Gallbladder (tissue), 1 donor: ENCODE measurements around the genes TEX33 and GGA1.

DNA sequence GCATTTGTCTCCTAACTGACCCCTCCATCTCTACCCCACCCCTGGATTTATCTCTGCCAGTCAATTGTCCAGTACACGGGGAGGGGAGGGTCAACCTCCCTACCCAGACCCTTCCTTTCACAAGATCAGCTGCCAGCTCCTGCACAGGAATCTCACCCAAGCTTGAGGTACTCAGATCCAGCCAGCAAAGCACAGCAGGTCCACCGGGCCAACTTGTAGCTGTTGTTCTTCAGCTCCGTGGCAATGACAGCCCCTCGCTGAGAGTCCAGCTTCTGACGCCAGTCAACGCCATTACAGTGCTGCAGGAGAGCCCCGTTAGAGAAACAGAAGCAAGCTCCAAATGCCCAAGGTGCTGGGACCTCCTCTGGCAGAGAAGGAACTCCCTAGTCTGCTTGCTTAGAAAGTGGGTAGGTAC is 5.5 kb upstream of the FOXRED2 start:
- PRO-cap: no peak

- PRO-cap: no peak
Observed at GRCh38 chr22:36569862-36570372, 41.0 kb upstream of the EIF3D start.

GRCh38 chr22:36901813-36902283 is 11.6 kb upstream of the CSF2RB start:
- PRO-cap: no peak

GRCh38 chr22:36937933-36938557 is 24.6 kb downstream of the CSF2RB start:
- PRO-cap: no peak

DNA sequence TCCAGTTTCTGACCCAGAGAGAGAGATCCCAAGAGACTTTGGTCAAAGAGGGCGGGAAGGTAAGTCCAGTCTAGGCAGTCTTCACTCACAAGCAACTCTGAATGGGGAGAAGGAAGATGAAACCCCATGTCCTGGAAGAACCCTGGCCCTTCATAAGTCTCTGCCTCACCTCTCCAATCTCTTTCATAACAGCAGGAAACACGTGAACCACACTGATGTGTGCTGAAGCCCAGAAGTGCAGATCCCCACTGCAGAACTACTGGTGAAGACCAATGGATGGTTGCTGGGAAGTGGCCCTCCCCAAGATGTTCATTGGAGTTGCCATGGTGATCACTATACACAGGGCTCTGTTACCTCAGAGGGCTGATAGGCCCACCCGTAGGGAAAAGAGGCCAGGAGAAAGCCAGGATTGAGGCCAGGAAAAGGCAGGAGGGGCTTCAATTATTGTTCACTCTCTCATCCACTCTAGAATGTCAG is at the start of gene TEX33:
Gene TEX33 (minus strand): TSS at position 292 of the 477 bp plus-strand sequence.
- PRO-cap: no peak

DNA sequence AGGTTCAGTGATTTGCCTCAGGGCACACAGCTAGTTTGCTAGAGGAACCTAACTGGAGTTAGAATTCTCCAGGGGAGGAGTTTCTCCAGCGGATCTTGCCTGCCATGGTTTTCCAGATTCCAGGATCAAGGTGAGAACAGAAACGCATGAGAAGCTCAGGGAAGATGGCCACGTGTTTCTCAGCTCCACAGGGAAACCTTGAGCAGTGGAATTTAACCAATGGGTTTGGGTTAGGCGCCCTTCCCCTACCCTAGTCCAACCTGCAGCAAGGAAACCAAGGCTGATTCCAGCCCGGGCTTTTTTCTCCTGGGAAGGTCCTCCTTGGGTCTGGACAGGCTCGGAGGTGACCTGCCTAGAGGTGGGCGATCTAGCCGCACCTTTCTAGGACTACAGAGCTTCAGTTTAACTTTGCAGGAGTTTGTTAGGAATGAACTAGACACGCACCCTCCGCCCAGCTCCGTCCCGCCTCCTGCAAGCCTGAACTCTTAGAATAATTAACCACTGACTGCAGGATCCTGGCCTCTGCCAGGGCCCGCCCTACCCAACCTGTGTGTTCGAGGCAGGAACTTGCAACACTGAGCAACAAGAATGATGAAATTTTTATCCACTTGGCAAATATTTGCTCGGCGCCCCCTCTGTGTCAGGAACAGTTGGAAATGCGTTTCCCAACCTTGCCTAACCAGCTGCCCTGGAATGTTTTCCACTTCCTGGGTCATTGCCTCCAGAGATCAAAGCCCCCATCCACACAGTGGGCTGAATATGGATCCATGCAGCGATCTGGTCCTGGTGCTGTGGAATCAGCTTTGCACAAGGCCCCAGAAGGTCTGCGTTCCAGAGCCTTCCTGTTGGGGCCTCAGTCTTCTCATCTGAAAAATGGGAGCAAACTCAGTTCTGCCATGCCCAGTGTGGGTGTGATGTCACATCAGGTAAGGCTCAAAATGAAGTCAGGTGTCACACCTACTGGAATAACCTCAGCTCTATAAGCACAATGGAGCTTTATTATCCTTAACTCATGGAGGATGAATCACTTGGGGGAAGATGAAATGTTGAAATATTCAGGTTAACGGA is 13.2 kb downstream of the MPST start:
- PRO-cap: bidirectional peak, plus-strand start at position 549 of the sequence, minus-strand start at position 404 of the sequence

GRCh38 chr22:37050374-37051096 is 1.0 kb upstream of the KCTD17 start:
- PRO-cap: unidirectional peak, minus-strand start at chr22:37050743

- PRO-cap: no peak
Observed at GRCh38 chr22:37126605-37126878, 17.0 kb upstream of the TMPRSS6 start.

GRCh38 chr22:37145682-37146540 is 3.8 kb downstream of the IL2RB start:
- PRO-cap: no peak

- PRO-cap: no peak
Observed at GRCh38 chr22:37166487-37166892, 16.8 kb upstream of the IL2RB start.

GRCh38 chr22:37231397-37231824 is 12.7 kb downstream of the RAC2 start:
- PRO-cap: no peak

GRCh38 chr22:37302381-37303382 is 20.4 kb downstream of the CYTH4 start:
- PRO-cap: no peak

DNA sequence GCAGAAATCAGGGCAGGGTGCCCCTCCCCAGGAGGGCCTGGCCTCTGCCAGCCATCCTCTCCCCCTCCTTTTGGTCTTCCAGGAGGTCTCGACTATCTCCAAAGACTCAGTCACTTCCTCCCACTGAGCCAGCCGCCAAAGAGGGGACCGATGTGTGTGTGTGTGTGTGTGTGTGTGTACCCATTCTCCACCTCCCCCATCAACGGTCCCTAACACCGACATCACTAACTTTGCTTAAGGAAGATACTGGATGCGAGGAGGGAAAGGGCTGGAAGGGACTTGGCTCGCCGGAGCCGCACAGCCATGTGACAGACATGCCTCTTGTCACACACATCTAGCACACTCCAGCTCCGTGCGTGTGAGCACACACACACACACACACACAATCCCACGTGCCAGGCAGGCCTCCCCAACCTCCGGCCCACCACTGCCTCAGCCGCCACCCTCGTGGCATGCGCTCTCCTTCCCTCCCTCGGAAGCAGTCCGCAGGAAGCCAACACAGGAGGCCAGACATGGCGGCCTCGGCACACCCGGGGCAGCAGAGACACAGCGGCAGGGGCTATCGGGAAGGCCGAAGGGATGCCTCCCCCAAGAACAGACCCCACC is 1.3 kb downstream of the MFNG start:
- PRO-cap: no peak

- PRO-cap: no peak
Observed at GRCh38 chr22:37498561-37498921, 12.4 kb upstream of the MFNG start.

DNA sequence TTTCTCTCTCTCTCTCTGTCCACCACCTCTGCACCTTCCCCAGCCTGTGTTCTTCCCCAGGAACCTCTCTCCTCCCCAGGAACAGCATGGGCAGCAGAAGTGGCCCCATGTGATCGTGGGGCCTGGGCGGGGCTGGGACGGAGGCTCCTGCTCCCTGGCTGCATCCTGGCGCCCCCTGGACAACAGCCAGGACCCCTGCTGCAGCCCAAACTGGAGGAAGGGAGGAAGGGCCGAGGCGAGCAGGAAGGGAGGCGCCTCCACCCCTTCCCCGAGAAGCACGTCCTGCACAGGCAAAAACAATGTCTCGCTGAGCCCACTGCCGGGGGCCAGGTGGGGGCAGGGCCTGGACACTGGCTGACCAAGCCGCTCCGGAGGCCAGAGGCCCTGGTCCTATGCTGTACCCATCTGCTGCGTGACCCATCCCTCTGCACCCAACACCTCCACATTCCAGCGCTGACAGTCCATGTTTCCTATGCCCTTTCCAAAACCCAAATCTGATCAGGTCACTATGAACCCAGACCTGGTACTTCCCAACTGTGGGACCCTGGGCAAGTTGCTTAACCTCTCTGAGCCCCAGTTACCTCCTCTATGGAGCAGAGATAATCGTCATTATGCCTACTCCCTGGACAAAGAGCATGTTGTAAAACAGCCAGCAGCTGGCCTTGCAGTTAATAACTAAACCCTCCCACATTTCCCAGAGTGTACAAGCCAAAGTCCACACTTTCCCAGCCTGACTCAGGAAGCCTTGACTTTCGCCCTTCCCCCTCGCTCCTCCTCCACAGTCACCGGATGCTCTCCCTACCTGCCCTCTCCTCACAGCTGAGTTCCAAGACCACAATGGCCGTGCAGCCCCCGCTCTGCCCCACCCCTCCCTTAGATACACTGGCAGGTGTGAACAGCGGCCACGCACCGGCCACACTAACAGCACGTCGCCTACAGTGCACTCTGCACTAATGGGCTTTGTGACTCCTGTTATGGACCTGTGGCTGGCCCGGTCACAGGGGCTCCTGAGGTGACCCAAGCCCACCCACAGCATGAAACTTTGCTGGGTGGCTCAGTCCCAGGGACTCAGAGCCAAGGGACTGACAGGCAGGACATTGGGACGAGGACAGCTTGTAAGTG is 15.3 kb upstream of the MFNG start:
- PRO-cap: unidirectional peak, minus-strand start at position 55 of the sequence; bidirectional peak, plus-strand start at position 779 of the sequence, minus-strand start at position 613 of the sequence

DNA sequence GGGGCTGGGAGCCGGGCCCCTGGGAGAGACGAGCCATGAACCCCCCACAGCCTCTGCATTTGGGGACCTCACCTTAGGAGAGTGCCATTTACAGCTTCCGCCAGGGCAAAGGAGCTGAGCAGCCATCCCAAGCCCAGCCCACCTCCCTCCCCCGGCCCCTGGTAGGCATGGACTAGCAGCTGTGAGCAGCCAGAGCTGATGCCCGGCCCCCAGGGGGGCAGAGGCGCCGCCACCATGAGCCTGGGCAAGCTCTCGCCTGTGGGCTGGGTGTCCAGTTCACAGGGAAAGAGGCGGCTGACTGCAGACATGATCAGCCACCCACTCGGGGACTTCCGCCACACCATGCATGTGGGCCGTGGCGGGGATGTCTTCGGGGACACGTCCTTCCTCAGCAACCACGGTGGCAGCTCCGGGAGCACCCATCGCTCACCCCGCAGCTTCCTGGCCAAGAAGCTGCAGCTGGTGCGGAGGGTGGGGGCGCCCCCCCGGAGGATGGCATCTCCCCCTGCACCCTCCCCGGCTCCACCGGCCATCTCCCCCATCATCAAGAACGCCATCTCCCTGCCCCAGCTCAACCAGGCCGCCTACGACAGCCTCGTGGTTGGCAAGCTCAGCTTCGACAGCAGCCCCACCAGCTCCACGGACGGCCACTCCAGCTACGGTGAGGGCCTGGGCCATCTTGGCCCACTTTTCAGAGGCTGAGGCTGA is 6.0 kb downstream of the CDC42EP1 start:
- PRO-cap: unidirectional peak, plus-strand start at position 451 of the sequence

DNA sequence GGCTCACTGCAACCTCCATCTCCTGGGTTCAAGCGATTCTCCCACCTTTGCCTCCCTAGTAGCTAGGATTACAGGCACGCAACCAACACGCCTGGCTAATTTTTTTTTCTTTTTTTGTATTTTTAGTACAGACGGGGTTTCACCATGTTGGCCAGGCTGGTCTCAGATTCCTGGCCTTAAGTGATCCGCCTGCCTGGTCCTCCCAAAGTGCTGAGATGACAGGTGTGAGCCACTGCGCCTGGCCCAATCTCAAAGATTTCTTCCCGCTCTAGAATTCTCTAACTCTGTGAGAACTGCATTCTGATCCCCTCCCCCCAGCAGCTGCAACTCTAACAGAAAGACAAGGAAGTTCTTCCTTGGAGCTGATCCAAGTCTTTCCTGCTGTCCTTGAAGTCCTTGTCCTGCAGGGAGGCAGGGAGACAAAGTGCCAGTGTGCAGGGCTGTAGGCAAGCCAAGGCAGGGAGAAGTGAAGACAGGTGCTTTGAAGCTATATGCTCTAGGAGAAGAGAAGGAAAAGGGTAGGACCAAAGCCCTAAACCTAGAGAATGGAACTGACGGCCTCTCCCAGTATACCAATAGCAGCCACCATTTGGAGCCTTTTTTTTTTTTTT is 9.5 kb upstream of the GGA1 start:
- PRO-cap: no peak

DNA sequence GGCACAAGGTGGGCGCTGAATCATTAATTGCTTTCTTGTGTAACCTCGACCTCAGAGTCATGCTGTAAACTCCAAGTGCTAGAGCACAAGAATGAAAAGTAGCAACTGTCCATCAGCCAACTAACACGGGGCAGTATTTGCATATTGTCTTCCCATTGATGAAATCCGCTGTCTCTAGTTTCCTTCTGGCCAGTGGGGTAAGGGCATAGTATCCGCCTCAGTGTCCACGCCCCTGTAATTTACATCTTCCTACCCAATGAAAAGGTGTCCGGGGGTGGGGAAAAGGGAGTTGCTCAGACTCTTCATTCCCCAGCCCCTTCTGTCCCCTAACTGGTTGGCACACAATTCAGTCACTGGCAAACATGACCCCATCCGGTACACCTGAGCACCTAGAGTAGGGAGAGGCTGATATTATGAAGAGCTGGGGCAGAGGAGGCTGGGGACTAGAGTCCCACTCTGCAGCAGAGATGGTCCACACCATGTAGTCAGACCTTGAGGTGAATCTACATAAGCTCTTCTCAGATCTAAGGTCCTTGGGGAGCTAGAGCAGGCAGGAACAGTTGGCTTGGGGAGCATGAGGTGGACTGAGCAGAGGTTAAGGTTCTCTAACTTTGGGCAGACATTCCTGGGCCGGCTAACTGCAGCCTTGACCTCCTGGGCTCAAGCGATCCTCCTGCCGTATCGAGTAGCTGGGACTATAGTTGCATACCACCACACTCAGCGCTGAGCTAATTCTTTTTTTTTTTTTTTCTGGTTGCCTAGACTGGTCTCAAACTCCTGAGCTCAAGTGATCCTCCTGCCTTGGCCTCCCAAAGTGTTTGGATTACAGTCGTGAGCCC is 6.8 kb upstream of the GGA1 start:
- PRO-cap: no peak

DNA sequence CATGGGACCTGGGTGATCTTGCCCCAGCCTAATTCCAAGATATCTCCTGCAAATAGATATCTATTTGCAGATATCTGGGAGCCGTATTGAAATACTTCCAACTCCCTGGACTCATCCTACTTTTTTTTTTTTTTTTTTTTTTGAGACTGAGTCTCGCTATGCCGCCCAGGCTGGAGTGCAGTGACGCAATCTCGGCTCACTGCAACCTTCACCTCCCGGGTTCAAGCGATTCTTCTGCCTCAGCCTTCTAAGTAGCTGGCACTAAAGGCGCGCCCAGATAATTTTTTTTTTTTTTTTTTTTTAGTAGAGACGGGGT is 1.2 kb upstream of the GGA1 start:
- PRO-cap: no peak

DNA sequence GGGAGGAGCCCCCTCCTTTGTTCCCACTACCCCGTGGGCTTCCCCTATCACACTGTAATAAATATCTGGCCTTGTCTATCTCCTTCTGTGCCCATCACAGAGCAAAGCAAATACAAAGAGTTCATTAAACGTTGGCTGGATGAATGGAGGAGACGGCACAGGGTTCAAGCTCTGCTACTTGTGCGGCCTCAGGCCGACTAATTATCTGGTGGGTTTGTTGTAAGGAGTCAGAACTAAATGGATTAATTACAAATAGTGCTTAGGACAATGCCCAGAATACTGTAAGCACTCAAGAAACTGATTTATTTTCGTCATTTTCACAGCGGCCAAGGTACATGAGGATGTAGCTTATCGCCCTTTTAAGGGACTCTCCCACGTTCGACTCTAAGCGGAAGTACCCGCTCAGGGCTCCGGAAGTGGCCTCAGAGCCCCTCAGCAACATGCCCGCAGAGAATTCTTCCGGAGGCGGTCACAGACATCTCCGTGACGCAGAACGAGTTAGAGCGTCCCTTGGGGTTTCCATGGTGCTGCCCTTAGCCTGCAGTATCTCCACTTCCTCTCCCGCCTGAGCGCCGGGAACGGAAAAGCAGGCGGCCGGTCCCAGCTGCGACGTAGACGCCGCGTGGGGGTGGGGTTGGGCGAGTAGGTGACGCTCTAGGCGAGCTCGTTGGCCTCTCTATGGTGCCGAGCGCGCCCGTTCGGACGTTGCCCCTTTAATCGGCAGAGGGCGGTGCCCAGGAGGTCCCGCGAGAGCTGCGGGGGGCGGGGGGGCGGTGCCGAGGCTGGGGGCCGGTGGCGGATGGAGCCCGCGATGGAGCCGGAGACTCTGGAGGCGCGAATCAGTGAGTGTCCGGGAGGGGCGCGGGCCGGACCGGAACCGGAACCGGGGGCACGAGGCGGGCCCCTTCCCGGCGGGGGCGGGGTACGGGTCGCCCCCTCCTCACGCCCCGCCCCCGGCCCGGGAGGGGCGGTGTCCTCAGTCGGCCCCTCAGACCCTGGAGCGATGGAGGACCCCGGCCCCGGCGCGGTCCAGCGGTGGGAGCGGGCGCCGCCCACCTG is at the start of gene GGA1:
Gene GGA1 (plus strand): TSS at position 773 of the 1,059 bp plus-strand sequence.
- PRO-cap: bidirectional peak, plus-strand start at position 449 of the sequence, minus-strand start at position 617 of the sequence; bidirectional peak, plus-strand start at position 842 of the sequence, minus-strand start at position 841 of the sequence